H1 (cell line): ENCODE results near the gene METTL25.

- RRBS, result no CpG with 5 or more reads among the region's 4 CpGs
CAGE:
- cytosol, long polyA plus RNA, result no peak
- long polyA plus RNA, result no peak
- nucleus, long polyA plus RNA, result no peak
Observed at GRCh38 chr12:80219308-80219903, 120.1 kb downstream of the OTOGL start.

DNA sequence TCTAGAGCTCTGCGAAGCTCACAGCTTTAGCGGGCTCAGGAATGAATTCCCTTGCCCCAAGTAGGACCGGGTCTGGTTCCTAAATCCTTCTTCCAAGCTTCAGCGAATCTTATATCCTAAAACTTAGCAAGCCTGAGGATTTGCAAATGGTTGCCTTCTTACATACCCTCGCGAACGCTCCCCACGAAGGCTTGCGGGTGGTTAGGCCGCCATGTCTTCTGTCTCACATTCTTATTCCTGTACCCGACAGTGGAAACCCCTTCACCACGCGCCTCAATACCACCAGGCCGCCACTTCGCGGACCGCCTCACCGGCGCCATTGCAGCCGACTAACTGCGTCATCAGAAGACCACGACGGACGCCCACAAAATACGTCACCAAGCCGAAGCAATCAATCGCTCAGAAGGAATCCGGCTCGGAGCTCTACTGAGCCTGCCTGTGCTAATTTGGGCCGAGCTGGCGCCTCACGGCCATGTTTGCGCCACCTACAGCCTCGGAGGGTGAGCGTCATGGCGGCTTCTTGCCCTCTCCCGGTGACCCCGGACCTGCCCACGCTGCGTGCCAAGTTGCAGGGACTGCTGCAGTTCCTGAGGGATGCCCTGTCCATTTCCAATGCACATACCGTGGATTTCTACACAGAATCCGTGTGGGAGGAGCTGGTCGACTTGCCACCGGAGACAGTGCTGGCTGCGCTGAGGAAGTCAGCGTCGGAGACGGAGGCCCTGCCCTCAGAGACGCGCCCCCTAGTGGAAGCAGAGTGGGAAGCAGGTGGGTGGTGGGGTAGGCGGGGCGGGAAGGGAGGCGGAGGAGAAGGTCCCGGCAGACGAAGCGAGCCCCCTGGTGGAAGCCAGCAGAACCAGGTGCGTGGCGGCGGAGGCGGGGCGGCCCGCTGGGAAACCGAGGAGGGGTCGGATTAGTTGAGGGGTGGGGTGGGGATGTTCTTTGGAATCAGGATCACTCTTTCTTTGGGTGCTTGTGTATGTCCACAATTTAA lies at the start of gene METTL25:
TSS of gene METTL25 (plus strand) at position 473 of the 994 bp plus-strand sequence.
- RRBS, result 8% methylated on average over 11 of the region's 64 CpGs
CAGE:
- cytosol, long polyA plus RNA, result start-site peak on the minus strand centred at position 325 of the sequence, 72 bp wide, 821 reads; start-site peak on the minus strand centred at position 723 of the sequence, 16 bp wide, 87 reads
- long polyA plus RNA, result start-site peak on the minus strand centred at position 339 of the sequence, 55 bp wide, 827 and 703 reads in 2 replicates; start-site peak on the minus strand centred at position 729 of the sequence, 41 bp wide, 198 and 69 reads in 2 replicates
- nucleus, long polyA plus RNA, result start-site peak on the minus strand centred at position 321 of the sequence, 65 bp wide, 847 reads; start-site peak on the plus strand centred at position 482 of the sequence, 20 bp wide, 156 reads; start-site peak on the minus strand centred at position 730 of the sequence, 26 bp wide, 229 reads; start-site peak on the plus strand centred at position 945 of the sequence, 247 bp wide, 19 reads

DNA sequence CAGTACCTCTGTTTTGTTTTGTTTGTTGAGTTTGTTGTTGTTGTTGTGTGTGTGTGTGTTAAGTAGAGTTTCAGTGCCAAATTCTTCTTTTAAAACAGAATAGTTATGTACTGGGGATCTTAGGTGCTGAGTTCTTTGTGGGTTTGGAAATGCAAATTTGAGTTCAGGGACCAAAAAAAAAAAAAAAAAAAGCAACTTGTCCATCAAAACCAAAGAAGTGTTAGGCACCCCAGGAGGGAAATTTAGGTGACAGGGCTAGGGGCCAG lies 53.0 kb downstream of the TSPAN19 start:
CAGE:
- cytosol, long polyA plus RNA, result no peak
- long polyA plus RNA, result no peak
- nucleus, long polyA plus RNA, result no peak

- RRBS, result no CpG with 5 or more reads among the region's 2 CpGs
CAGE:
- cytosol, long polyA plus RNA, result no peak
- long polyA plus RNA, result no peak
- nucleus, long polyA plus RNA, result start-site peak on the plus strand at chr12:85055731-85055816, 21 reads
Observed at GRCh38 chr12:85055501-85055980, 19.4 kb downstream of the LRRIQ1 start.

GRCh38 chr12:86601095-86601552 lies 344.9 kb upstream of the MGAT4C start:
- RRBS, result no CpG with 5 or more reads among the region's 13 CpGs
CAGE:
- cytosol, long polyA plus RNA, result no peak
- long polyA plus RNA, result no peak
- nucleus, long polyA plus RNA, result no peak

GRCh38 chr12:88454623-88454859 lies 125.7 kb downstream of the KITLG start:
- RRBS, result no CpG with 5 or more reads among the region's 2 CpGs
CAGE:
- cytosol, long polyA plus RNA, result no peak
- long polyA plus RNA, result no peak
- nucleus, long polyA plus RNA, result no peak

DNA sequence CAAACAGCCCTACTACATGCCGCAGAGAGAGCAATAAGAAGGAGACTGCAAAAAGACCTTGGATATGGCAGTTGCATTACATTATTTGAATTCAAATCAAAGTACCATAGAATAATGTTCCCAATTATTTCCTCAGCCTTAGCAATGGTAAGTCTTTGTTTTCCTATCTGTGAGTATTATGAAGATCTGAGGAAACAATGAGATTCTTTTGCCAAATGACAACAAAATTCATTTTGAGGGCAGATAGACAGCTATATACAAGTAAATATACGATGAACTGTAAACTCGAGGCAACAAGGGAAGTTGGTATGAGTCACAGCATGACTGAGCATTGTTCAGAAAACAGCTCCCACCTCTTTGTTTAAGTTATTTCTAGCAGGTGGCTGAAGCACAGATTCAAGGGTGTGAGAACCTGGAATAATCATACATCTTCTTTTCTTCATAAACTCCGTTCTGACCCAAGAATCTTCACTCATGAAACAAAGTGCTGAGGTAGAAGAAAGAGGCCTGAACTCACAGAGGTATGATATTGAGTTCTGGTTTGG lies 364.0 kb upstream of the KITLG start:
- RRBS, result no CpG with 5 or more reads among the region's 4 CpGs
CAGE:
- cytosol, long polyA plus RNA, result no peak
- long polyA plus RNA, result no peak
- nucleus, long polyA plus RNA, result no peak

- RRBS, result no CpG with 5 or more reads among the region's 5 CpGs
CAGE:
- cytosol, long polyA plus RNA, result no peak
- long polyA plus RNA, result no peak
- nucleus, long polyA plus RNA, result no peak
Observed at GRCh38 chr12:89140513-89141018, 211.7 kb downstream of the DUSP6 start.

DNA sequence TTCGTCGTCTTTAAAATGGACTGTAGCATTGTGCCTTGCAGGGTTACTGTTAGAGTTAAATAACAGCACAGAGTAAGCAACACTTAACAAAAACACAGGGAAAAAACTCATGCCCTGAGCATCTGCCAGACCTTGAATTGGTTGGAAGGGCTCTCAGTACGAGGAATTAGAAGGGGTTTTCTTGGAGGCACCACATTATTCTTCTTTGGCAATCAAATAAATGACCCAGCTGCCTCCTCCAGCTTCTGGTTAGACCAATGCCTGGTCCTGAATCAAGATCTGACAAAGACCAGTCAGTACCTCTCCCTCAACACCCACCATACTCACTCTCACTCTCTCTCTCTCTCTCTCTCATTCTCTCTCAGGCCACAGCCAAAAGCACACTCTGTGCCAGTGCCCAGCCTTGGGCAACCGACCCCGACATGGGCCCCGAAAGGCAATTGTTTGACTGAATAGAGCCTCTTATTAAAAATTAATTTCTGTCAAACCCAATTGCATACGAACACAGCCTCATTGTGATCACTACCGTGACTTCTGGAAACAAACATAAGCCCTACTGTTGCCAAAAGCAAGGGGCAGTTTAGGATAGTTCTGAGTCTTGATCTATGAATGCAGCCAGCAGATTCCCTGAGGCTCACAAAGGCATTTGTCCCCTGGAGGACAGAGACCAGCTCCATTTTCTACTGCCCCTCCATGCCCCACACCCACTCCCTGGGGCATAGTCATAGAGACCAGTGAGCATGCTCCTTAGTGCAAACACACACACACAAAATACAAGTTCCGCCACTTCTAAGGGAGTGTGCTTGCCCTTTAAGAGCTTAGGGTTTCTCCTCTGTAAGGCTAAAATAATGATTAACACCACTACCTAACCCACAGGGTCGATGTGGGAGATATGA lies 23.9 kb downstream of the DUSP6 start:
- RRBS, result no CpG with 5 or more reads among the region's 10 CpGs
CAGE:
- cytosol, long polyA plus RNA, result no peak
- long polyA plus RNA, result no peak
- nucleus, long polyA plus RNA, result no peak

DNA sequence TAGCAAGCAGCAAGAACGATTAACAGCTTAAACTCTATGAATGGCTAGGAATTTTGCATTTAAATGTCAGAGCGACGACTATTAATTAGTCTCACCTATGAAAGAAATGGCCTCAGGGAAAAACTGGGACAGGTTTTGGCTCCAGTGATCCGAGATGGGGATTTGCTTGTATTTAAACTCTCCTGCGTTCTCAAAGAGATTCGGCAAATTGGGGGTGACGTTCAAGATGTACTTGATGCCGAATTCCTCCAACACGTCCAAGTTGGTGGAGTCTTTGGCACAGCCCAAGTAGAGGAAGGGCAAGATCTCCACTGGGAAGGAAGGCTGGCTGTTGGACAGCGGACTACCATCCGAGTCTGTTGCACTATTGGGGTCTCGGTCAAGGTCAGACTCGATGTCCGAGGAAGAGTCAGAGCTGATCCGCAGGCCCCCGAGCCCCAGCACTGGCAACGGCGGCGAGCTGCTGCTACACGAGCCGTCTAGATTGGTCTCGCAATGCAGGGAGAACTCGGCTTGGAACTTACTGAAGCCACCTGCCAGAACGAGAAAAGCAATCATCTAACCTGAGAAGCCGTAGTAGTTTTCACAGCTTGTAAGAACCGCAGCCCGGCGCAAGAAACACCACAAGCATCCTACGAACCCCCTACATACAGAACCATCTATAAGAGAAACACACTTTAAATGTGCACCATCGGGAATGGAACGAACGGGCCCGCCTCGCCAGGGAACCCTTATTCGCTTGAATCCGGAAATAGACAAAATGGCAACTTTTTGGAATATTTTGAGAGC lies 1.6 kb downstream of the DUSP6 start:
- RRBS, result no CpG with 5 or more reads among the region's 36 CpGs
CAGE:
- cytosol, long polyA plus RNA, result no peak
- long polyA plus RNA, result start-site peak on the plus strand centred at position 113 of the sequence, 38 bp wide, 13 and 11 reads in 2 replicates
- nucleus, long polyA plus RNA, result no peak

- RRBS, result no CpG with 5 or more reads among the region's 3 CpGs
CAGE:
- cytosol, long polyA plus RNA, result no peak
- long polyA plus RNA, result no peak
- nucleus, long polyA plus RNA, result no peak
Observed at GRCh38 chr12:89384723-89385231, 32.5 kb upstream of the DUSP6 start.

- RRBS, result no CpG with 5 or more reads among the region's 10 CpGs
CAGE:
- cytosol, long polyA plus RNA, result no peak
- long polyA plus RNA, result no peak
- nucleus, long polyA plus RNA, result no peak
Observed at GRCh38 chr12:89386062-89386821, 33.9 kb upstream of the DUSP6 start.

DNA sequence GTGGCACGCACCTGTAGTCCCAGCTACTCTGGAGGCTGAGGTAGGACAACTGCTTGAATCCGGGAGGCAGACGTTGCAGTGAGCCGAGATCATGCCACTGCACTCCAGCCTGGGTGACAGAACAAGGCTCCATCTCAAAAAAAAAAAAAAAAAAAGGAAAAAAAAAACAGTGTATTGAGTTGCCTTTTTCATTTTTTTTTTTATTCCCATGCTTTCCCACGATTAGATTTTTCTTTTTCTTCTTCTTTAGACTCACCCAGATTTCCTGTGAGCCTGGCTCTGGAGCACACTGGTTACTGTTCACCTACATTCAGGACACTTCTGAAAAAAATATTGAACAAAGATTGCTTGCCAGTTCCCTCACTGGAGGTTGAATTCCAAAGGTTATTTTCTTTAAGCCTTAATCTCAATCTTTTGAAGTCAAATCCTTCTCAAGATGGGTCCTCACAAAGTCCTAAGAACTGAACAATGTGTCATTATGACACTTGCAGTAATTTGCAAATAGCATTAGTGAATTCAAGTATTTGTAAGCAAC lies 49.1 kb upstream of the DUSP6 start:
- RRBS, result no CpG with 5 or more reads among the region's 5 CpGs
CAGE:
- cytosol, long polyA plus RNA, result no peak
- long polyA plus RNA, result no peak
- nucleus, long polyA plus RNA, result no peak

DNA sequence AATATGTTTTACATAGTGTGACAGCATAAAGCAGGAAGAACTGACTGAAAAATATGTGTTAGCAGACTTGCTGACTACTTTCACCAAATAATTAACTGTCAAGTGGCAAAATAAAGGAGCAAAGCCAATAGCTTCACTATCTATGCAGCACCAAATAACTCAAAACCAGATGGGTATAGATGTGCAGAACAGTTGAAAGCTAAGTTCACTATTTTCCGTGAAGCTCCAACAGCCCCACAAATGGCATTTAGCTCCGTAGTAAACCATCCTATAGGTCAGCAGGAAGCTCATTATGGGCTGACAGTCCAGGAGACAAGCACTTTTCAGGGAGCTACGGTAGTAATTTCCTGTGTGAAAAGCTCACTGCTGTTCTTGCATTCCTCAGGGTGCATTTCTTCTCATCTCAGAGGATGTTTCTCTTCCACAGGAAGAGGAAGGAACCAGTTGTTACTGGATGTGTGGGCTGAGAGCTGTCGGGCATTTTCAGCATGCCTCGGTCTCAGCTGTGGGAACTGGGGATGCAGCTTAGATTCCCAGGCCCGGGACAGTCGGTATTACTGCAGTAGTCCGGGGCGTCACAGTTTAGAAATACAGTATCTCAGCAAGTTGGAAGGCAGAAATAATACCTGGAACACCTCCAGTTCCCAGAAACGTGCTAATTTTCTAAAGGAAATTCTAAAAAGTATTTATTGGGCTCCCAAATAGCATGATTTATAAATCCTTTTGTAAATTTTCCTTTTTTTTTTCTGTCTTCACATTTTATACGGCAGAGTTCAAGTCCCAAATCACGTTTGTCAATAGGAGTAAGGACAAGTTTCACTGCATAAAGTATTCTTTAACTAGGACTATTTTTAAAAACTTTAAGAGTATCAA lies 72.7 kb downstream of the GALNT4 start:
- RRBS, result no CpG with 5 or more reads among the region's 12 CpGs
CAGE:
- cytosol, long polyA plus RNA, result no peak
- long polyA plus RNA, result no peak
- nucleus, long polyA plus RNA, result no peak

GRCh38 chr12:89708427-89708559 lies 345 bp downstream of the ATP2B1 start:
- RRBS, result 2% methylated on average over 10 of the region's 17 CpGs
CAGE:
- cytosol, long polyA plus RNA, result no peak
- long polyA plus RNA, result no peak
- nucleus, long polyA plus RNA, result no peak

GRCh38 chr12:89950351-89950837 lies 241.8 kb upstream of the ATP2B1 start:
- RRBS, result no CpG with 5 or more reads among the region's 1 CpG
CAGE:
- cytosol, long polyA plus RNA, result no peak
- long polyA plus RNA, result no peak
- nucleus, long polyA plus RNA, result no peak

- RRBS, result no CpG with 5 or more reads among the region's 1 CpG
CAGE:
- cytosol, long polyA plus RNA, result no peak
- long polyA plus RNA, result no peak
- nucleus, long polyA plus RNA, result no peak
Observed at GRCh38 chr12:90108458-90108686, 399.7 kb upstream of the ATP2B1 start.

- RRBS, result no CpG with 5 or more reads among the region's 3 CpGs
CAGE:
- cytosol, long polyA plus RNA, result no peak
- long polyA plus RNA, result no peak
- nucleus, long polyA plus RNA, result no peak
Observed at GRCh38 chr12:91250154-91250816, 67.7 kb upstream of the DCN start.

DNA sequence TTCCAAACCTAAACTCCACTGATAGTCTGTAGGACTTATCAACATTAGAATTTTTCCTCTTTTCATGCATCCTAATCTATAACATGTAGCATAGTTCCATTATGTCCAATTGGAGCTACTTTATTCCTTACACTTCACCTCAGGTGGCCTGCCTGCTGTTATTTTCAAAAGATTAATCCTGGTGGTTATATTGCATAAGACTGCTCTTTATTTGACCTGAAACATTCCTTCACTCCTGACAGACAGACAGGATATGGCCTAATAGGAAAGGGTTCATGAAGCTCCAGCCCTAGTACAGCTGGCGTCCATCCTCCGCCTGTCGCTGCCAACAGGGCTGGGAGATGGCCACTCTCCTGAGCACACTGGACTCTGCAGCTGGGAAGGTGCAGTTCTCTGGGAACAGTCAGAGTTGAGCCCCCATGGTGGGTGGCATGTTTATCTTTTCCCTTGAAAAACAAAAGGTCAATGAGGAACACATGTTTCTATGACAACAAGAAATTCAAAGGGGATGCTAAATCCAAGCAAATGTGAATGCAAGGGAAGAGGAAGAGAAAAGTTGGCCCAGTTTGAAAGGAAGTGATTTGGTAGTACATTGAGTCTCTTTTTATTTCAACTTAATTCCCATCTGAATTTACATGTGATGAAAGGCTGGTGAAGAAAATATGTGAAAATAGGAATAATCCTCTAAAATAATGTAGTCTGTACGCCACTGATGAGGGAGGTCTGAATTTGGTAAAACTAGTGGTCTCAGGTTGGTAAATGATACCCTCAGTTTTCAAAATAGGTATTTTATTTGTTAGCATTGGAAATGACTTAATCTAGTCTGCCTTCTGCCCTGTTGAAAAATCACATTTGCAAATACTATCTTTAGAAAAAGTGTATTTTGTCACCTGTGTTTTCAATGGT lies 89.9 kb upstream of the DCN start:
- RRBS, result no CpG with 5 or more reads among the region's 4 CpGs
CAGE:
- cytosol, long polyA plus RNA, result no peak
- long polyA plus RNA, result no peak
- nucleus, long polyA plus RNA, result no peak

- RRBS, result no CpG with 5 or more reads among the region's 5 CpGs
CAGE:
- cytosol, long polyA plus RNA, result no peak
- long polyA plus RNA, result no peak
- nucleus, long polyA plus RNA, result no peak
Observed at GRCh38 chr12:91663286-91663737, 480.7 kb upstream of the DCN start.